HT1080 (cell line): ENCODE measurements around a stretch of chr2.

DNA sequence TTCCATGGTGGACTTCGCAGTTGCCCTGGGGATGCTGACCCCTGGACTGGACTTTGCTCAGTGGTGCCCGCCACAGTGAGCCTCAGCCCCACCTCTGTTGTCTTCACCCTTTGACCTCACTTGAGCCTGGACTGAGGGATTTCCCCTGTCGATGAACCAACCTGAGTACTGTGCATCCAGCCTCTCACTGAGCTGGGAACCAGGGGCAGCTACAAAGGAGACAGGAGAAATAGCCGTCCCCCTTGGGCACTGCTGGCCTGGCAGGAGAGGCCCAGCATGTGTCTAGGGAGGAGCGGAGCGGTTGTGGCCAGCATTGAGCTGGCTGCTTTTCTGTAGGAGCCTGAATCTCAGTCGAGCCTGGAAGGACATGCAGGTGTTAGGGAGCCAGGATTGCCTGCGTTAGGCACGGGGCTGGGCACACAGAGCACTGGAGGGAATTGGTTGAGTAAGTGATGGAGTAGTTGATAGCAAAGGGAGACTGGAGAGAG lies 22.7 kb downstream of the ASAP2 start:
RAMPAGE:
- cytosol, long total RNA: no peak
- long total RNA: no peak
- nucleus, long total RNA: no peak

GRCh38 chr2:9304851-9305668 lies 98.4 kb downstream of the ASAP2 start:
RAMPAGE:
- cytosol, long total RNA: no peak
- long total RNA: no peak
- nucleus, long total RNA: no peak

DNA sequence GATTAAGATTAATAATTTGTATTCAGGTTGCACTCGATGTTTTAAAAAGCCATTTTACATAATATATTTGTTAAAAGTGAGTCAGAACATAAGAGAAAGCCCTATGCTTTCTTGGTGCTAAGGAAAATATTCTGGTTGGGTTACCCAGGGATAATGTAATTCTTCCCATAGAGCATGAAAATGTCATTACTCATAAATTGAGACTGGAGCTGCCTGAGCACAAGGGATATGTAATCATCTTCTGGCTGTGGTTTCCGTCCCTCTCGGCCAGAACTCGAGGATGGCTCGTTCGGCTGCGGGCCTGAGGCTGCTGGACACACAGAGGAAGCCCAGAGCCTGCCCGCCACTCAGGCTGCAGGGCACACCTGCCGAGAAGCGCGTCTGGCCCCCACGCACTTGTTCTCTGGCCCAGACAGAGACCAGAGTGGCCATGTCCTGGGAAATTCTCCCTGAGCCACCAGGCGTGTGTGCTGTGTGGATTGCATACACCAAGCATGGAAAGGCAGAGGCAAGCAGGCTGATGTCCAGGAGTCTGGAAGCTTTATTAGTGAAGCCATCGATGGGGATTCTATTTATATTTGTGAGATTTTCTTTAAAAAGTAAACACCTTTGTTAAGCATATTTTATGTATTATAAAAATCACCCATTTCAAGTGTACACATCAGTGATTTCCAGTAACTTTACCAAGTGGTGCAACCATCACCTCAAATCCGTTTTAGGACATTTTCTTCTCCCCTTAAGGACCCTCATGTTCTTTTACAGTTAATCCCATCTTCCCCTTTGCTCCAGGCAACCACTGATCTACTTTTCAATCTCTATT lies 105.0 kb downstream of the ASAP2 start:
RAMPAGE:
- cytosol, long total RNA: no peak
- long total RNA: no peak
- nucleus, long total RNA: no peak

DNA sequence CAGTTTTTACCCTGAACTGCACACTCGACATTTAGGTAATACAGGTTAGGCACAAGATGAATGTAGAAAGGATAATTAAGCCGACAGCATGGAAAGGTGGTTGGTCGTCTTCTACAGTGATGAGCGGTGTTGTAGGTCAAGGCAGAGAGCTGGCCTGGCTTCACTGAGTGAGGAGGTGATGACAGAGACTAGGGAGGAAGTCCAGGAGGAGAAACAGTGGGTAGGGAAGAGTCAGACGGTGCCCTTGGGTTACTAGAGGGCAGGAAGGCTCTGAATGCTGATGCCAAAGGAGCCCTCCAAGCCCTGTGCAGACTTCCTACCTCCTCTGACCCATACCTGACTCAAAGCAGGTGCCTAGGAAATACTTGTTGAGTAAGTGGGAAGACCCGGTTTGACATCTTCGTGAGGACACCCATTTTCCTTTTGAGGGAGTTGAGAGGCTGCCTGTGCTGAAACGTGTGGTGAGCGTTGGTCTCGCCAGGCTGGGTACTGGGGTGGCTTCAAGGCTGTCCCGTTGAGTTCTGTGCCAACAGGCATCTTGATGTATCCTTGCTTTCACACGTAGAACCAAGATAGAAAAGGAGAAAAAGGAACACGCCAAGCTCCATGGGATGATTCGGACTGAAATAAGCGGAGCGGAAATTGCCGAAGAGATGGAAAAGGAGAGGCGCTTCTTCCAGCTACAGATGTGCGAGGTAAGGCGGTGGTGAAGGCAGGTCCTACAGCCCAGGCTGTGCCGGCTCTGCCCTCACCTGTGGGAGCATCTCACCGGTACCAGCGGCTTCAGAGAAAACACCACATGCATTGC lies 100.6 kb downstream of the ITGB1BP1 start:
RAMPAGE:
- cytosol, long total RNA: no peak
- long total RNA: no peak
- nucleus, long total RNA: no peak

DNA sequence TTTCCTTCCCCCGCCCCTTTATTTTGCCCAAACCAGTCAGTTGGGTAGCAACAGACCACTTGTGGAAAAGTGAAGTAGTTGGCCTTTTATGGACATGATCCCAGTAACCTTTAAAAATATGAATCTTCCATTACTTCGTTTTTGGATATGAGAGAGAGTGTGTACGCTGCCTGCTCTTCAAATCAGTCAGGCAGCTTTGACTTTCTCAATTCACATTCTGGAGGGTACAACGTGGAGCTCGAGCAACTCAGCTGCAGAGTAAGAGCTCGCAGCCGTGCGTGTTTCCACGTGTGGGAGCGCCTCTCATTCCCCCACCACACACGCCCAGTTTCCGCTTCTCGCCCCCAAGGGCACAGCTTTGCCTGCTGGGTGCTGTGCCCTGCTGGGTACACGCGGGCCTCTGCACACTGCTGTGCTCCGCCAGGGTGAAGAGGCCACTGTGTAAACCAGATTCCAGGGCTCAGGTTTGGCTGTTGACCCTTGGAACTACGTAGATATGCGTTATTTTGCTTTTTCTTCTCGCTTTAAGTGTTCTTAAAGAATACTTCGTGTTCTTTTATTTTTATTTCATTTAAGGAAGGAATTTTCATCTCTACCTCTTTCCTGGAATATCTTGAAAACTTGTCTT lies 92.5 kb downstream of the ITGB1BP1 start:
RAMPAGE:
- cytosol, long total RNA: no peak
- long total RNA: no peak
- nucleus, long total RNA: no peak

DNA sequence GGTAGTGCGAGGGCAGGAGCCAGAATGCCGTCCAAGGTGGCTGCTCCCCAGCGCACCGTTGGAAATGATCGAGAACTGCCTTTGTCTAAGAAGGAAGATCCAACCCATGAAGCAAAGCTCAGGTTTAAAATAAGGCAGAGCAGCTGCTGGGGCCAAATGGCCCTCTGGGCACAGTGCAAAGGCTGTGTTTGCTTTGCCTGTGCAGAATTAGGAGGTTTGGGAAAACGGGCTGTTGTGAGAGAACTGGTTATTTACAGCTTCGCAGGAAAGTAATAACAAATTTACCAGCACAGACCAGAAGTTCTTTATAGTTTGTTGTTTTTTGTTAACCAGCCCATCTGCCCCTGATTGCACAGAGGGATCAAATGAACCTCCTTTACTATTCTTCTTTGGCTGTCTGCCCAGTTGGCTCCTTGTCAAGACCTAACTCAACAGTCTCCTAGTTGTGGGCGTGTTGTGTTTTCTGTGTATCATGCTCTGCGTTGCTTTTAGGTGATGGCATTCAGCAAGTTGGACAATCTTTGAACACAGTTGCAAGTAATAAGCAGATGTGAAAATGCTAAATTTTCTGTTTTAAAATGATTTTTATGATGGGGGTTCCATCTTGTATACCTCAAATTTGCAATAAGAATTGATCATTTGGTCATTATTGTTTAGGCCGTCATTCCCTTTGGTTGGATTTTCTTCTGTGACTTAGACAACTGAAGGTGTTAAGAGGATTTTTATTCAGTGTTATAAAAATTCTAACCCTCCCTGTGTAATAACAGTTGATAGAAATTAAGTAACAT lies 86.3 kb downstream of the ITGB1BP1 start:
RAMPAGE:
- cytosol, long total RNA: no peak
- long total RNA: no peak
- nucleus, long total RNA: no peak

RAMPAGE:
- cytosol, long total RNA: no peak
- long total RNA: no peak
- nucleus, long total RNA: no peak
Measured at GRCh38 chr2:9418291-9418874, 4.9 kb downstream of the ITGB1BP1 start.

GRCh38 chr2:9559299-9559444 lies 3.5 kb upstream of the ADAM17 start:
RAMPAGE:
- cytosol, long total RNA: no peak
- long total RNA: no peak
- nucleus, long total RNA: no peak

DNA sequence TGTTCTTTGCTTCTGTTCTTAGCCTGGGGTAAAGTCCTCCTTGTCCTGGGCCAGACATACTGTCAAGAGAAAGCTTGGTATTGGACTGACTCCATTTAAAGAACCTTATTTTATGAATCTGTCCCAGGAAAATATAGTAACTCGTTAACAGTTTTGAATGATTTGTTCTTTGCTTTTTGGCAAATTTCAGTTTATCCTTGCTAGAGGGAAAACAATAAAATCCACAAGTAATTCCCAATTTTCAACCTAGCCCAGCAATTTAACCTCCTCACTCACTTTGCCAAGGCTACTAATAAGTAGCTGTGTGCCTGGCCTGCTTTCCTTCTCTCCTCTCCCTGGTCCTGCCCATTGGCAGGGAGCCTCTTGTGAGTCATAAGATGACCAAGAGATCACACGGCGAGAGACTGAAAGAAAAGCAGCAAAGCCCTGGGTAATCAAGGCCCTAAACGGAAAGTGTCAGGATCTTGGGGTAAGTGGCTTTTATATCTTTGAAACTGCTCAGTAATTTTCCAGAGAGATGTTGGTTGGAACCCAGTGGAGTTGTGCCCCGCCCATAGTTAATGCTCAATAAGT lies 9.7 kb upstream of the ADAM17 start:
RAMPAGE:
- cytosol, long total RNA: no peak
- long total RNA: no peak
- nucleus, long total RNA: no peak

DNA sequence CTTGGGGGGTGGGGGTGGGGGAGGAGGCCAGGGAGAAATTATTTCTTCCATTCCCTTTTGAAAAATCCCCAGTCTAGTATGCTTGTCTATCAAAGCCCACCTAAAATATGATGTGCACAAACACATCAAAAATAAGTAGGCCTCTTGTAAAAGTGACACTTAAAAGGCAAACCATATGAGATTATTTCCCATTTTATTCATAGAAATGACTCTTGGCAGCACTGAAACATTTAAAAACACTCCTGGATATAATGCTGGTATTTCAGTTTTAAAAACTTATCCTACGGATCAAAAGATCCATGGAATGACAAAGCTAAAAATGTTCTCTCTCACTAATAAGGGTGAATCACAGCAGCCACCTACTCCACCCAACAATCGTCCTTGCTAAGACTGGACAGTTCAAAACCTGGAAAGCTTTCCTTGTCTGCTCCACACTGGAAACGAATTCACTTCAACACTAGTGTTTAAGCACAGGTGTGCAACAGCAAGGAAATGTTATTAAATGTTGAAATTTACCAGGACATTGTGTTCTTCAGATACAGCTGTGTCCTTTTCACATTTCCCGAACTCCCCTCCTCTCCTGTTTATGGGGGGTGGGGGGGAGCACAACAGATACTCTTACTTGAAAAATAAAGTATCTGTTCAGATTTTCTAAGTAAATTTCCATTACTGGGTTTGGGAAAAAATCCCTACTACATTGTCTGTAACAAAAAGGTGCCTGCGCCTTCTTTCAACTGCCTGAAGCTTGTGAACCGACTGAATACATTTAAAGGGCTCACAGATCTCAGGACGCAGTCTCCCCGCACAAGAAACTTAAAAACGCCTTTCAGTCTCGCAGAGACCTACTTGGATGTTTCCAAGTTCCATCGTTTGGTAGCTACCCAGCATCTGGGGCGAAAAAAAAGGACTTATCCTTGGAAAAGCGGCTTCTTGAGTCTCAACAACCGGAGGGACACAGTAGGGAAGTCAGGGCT lies 1.5 kb downstream of the YWHAQ start:
RAMPAGE:
- cytosol, long total RNA: no peak
- long total RNA: no peak
- nucleus, long total RNA: no peak

DNA sequence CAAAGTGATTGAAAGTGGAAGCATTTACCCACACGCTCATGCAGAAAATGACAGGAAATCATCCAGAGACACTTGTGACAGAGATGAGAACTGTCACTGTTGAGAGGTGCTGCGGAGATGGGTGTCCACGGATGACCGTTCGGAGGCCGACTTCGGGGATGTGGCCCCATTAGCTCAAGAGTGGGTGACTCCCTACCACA lies 81.4 kb upstream of the YWHAQ start:
RAMPAGE:
- cytosol, long total RNA: no peak
- long total RNA: no peak
- nucleus, long total RNA: no peak

GRCh38 chr2:9738781-9739083 lies 104.5 kb upstream of the TAF1B start:
RAMPAGE:
- cytosol, long total RNA: no peak
- long total RNA: no peak
- nucleus, long total RNA: no peak

GRCh38 chr2:9760404-9761004 lies 82.8 kb upstream of the TAF1B start:
RAMPAGE:
- cytosol, long total RNA: no peak
- long total RNA: no peak
- nucleus, long total RNA: no peak

DNA sequence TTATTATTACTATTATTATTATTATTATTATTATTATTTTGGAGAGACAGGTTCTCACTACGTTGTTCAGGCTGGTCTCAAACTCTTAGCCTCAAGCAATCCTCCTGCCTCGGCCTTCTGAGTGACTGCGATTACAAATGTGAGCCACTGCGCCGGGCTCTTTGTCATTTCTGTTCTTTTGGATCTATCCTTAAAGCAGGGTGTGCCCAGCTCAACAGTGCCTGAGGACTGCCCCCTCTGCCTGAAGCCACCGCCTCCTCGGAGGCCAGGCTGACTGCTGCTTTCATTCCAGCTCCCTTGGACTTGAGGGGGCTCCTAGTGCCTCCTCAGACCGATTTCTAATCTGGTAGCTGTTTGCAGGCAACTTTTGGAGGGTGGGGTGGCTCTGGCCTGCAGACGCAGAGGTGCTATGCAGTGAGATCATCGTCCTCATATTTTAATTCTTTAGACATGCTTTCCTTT lies 36.0 kb upstream of the KLF11 start:
RAMPAGE:
- cytosol, long total RNA: no peak
- long total RNA: no peak
- nucleus, long total RNA: no peak

DNA sequence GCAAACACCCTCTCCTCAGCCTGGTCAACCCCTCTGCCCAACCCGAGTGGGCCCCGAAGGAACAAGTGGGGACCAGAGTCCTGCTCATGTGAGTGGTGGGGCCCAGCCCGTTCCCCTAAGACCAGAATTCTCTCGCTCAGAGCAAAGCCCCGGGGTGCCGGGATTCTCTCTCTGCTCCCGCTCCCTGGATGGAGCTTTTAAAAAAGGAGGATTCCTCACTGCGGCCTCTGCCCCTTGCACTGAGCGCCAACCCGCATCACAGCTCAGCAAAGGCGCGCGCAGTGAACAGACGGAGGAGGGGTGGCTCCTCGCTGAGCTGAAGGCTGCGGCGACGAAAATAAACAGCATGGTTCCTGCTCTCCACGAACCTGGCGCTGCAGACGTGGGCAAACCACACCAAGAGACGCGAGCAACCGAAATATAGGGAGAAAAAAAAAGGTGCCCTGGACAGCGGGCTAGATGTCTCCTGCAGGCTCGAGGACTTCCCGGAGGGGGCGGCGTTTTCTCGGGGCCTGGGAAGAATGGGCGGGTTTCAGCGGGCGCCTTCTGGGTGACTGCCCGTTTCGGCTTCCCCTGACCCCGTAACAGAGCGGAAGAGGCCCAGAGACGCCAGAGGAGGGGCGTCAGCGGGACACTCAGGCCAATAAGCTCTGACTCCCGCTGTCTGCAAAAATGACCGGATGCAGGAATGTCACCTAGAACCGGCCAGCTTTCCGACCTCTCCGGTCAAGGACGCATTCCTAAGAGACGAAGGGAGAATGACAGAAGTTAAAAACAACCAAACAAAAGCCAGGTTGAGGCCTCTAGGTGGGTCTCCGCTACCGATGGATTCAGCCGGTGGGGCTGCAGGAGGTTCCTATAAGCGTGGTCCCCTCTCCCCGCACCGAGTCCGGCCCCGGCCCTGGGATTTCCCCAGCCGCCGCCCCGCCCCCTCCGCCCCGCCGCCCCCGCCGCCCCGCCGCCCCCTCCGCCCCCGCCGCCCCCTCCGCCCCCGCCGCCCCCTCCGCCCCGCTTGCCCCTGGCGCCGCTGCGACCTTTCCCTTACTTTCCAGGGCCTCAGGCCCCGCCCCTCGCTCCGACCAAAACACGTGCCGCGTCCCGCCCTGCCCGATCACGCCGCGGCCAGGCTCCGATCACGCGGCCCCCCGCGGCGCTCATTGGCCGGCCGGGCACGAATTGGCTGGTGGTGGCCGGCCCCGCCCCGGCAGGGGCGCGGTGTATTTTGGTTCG lies 670 bp upstream of the KLF11 start:
RAMPAGE:
- cytosol, long total RNA: no peak
- long total RNA: no peak
- nucleus, long total RNA: no peak

DNA sequence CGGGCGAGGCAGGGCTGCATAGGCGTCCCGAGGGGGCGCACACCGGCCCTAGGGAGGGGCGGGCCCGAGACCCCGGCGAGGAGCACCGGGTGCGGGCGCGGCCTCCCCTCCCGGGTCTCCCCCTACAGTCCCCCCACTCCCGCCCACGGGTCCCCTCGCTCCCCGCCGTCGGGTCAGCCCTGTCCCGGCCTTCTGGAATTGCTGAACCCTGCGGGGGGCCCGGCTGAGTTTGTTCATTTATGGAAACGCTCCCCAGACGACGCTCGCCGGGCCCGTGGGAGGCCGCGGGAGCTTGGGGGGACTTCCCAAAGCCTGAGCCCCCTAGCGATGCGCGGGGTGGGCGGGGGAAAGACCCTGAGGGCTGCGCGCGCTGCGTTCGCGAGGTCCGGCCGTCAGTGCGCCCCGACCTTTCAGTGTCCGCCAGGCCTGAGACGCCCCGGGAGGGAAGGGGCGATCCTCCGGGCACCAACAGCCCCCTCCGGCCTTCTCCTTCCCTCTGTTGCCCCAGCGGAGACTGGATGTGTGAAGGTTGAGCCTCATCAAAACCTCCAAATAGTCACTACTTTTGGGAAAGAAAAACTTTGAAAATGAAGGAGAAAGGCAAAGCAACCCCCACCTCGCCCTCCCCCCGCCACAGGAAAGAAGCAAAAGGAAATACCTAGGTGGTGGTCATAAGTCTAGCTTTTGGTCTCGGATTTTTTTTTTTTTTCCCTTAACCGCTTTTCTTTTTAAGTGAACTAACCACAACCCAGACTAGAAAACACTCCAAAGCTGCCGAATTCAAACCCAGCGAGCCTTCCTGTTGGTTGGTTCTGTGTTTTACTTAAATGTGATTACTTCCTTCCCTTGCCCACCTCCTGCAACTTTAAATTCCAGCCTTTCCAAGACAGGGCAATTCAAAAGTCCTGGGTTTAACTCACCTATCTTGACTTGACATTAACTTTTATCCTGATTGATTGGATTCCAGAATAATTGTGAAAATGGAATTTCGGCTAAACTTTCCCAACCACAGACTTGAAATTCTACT lies 531 bp upstream of the CYS1 start:
RAMPAGE:
- cytosol, long total RNA: no peak
- long total RNA: no peak
- nucleus, long total RNA: no peak

GRCh38 chr2:10303694-10304452 lies 1.2 kb downstream of the HPCAL1 start:
RAMPAGE:
- cytosol, long total RNA: no peak
- long total RNA: no peak
- nucleus, long total RNA: no peak

GRCh38 chr2:10355971-10356765 lies 53.5 kb downstream of the HPCAL1 start:
RAMPAGE:
- cytosol, long total RNA: no peak
- long total RNA: no peak
- nucleus, long total RNA: no peak

DNA sequence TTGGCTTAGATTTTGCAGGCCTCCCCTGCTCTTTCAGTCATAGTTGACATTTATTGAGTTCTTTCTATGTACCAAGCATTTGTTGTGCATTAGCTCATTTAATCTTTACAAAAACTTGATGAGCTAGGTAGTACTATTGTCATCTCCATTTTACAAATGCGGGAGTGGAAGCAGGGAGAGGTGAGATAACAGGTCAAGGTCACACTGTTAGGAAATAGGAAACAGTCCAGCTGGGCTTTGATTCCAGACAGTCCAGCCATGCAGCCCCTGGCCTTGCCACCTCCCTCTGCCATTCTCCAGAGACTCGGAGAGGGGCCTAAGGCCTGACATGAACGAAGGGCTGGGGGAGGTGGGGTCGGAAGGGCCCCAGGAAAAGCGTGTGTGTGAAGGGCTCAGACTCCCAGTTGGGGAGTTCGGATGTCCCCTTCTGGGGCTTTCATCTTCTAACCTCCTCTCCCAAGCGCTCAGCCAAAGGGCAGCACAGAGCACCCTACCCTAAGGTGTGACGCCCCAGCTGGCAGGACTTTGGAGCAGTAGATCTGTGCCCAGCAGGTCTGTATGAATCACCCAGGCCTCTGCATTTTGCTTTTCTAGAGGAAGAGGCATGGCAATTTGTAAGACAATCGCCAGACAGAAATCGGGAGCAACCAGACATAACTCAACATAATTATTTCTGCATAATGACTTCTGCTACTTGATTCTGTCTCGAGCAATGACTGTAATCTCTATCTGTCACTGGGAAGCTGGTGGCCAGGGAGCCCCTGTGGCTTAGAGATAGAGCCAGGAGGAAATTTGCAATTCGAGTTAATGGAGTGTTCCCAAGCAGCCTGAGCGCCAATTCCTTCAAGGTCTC lies 55.4 kb downstream of the ODC1 start:
RAMPAGE:
- cytosol, long total RNA: no peak
- long total RNA: no peak
- nucleus, long total RNA: no peak

RAMPAGE:
- cytosol, long total RNA: no peak
- long total RNA: no peak
- nucleus, long total RNA: no peak
Measured at GRCh38 chr2:10401405-10401990, 46.6 kb downstream of the ODC1 start.